ENCODE data around the genes C2CD2 and UMODL1.

DNA sequence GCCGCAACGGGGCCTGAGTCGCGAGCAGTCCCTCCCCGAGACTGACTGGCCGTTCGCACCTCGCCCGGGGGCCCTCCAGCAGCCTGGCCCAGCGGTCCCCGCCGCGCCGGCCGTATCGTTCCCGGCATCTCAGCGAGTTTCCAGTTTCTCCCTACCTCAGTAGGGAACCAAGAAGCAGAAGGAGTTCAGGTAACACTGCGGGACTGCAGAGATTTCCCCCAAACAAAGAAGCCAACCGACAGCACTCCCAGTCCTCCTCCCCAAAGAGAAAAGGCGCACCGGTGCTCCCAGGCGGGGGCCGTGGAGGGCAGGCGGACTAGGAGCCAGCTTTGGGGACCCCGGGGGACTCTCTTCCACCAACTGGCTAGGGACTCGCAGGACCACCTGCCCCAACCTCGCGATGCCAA lies 536 bp downstream of the TMPRSS2 start:
- RRBS = 2% methylated on average over 17 of the region's 29 CpGs

DNA sequence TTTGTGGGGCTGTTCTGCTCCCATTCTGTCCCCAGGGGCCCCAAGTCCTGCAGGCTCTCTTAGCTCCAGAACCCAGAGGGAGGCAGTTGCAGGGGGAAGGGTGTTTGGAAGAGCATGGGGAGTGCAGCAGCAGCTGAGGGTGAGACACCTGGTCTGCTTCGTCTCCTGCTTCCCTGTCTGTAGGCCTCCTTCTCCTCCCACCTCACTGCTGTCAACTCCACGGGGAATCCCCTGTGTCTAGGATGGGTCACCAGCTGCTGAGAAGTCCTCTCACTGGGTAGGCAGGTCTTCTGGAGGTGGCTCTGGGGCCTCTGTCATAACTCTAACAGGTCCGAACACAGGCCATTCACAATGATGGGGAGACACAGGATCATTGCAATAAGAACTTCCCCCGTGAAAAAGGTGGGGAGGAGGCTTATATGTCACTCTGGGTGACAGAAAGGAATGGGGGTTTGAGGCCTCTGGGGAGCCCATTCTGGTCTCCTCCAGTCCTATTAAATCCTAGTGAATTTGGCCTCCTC lies 13.1 kb upstream of the TMPRSS2 start:
- RRBS = no CpG with 5 or more reads among the region's 4 CpGs

DNA sequence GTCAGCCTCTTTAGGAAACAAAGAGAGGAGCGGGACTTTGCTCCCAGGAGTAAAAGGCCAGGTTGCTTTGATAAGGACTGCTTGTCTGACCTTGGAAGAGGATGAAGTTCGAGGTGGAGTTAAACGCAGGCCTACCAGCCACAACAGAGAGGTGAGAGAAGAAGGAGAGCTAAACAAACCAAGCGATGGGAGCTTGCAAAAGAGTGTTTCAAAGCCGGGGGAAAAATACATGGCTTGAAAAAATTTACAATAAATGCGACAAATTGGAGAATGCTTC lies 50.0 kb upstream of the TMPRSS2 start:
- RRBS = no CpG with 5 or more reads among the region's 6 CpGs

DNA sequence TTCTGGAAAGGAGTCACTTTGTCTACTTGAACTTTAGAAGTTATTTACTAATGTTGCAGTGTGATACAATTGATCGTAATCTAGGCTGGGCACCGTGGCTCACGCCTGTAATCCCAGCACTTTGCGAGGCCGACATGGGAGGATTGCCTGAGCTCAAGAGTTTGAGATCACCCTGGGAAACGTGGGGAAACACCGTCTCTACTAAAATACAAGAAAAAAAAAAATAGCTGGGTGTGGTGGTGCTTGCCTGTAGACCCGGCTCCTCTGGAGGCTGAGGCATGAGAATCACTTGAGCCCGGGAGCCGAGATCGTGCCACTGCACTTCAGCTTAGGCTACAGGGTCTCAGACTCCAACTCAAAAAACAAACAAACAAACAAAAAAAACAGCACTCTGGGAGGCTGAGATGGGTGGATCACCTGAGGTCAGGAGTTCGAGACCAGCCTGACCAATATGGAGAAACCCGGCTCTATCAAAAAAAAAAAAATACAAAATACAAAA lies 57.7 kb upstream of the TMPRSS2 start:
- RRBS = no CpG with 5 or more reads among the region's 13 CpGs

GRCh38 chr21:41574297-41574763 lies 66.4 kb upstream of the TMPRSS2 start:
- RRBS = no CpG with 5 or more reads among the region's 5 CpGs

GRCh38 chr21:41633983-41634938 lies 126.3 kb upstream of the TMPRSS2 start:
- RRBS = 85% methylated on average over 3 of the region's 11 CpGs

- RRBS = no CpG with 5 or more reads among the region's 11 CpGs
These were observed 127.0 kb upstream of the TMPRSS2 start for GRCh38 chr21:41634939-41635376.

DNA sequence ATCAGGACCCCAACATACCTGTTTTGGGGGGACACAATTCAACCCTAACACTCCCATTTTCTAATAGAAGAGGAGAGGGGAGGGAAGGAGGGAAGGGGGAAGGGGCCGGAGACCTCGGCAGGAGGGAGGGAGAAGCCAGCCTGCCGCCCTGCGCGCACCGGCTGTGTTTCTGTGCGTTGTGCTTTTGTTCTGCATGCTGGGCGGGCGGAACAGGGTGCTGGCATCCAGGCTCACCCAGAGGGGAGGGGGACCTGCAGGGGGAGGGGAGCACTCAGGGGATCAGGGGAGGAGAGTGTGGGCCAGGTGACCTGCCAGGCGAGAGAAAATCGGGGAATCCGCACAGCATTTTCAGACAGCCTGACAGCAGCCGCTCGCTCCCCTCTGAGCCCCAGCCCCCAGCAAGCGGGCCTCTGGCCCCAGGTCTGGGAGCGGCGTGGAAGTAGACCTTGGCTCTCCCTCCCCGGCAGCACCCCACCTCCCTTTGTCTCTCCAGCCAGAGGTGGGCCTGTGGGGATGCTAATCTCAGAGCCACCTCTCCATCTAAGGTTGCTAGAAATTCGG lies 54.6 kb downstream of the RIPK4 start:
- RRBS = 11% methylated on average over 6 of the region's 19 CpGs

- RRBS = 21% methylated on average over 12 of the region's 51 CpGs
These were observed 41.1 kb downstream of the RIPK4 start for GRCh38 chr21:41725468-41726521.

DNA sequence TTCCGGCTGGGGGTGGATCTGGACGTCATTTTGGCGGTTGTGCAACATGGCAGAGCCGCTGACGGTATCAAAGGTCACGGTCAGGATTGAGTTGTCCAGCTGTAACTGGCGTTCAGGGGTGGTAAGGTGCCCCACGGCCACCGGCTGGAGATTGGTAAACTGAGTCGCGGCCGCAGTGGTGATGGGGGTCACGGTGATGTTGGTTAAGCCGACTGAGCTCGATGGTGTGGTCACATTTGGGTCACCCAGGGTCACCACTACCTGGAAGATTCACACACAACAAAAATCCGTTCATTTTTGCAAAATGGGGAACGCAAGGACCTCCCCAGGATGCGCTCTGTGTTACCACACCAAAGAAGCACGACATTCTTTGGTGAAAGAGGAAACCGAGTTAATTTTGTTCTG lies 34.6 kb upstream of the RIPK4 start:
- RRBS = no CpG with 5 or more reads among the region's 20 CpGs

- RRBS = no CpG with 5 or more reads among the region's 29 CpGs
These were observed 6.5 kb upstream of the PRDM15 start for GRCh38 chr21:41885224-41886384.

DNA sequence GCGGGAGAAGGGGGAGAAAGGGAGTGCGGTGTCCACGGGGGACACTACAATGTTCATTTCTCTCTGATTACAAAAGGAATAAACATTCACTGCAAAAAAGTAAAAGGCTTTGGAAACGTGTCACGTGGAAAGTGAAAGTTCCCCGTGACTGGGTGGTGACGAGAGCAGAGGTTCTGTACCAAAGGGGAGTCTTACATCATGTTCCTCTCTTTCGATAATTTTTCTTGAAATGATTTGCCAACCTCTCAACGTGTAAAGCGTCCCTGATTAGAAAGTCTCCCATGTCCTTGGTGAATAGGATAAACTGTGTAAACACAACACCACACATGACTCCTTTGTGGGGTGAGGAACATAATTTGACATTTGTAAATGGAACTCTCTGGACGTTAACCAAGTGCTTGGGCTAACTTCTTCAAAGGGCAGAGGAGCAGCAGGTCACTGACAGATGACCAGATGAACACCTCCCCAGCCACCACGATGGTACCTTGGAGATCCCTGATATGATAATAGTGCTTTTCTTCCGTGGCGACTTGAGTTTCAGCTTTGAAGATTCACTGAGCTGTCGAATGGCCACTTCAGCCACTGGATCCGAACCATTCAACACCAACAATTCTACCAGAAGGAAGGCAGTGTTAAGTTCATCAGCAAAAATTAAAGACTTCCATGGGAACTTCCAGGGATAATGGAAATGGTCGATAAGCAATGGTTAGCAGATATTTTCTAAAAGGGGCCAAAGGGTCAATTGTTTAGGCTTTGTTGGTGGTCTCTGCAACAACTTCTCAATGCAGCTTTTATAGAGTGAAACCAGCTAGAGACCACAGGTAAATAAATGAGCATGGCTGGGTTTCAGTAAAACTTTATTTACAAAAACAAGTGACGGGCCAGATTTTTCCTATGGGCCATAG lies 22.2 kb upstream of the PRDM15 start:
- RRBS = no CpG with 5 or more reads among the region's 18 CpGs

GRCh38 chr21:41927749-41928325 lies 26.0 kb downstream of the C2CD2 start:
- RRBS = no CpG with 5 or more reads among the region's 13 CpGs

DNA sequence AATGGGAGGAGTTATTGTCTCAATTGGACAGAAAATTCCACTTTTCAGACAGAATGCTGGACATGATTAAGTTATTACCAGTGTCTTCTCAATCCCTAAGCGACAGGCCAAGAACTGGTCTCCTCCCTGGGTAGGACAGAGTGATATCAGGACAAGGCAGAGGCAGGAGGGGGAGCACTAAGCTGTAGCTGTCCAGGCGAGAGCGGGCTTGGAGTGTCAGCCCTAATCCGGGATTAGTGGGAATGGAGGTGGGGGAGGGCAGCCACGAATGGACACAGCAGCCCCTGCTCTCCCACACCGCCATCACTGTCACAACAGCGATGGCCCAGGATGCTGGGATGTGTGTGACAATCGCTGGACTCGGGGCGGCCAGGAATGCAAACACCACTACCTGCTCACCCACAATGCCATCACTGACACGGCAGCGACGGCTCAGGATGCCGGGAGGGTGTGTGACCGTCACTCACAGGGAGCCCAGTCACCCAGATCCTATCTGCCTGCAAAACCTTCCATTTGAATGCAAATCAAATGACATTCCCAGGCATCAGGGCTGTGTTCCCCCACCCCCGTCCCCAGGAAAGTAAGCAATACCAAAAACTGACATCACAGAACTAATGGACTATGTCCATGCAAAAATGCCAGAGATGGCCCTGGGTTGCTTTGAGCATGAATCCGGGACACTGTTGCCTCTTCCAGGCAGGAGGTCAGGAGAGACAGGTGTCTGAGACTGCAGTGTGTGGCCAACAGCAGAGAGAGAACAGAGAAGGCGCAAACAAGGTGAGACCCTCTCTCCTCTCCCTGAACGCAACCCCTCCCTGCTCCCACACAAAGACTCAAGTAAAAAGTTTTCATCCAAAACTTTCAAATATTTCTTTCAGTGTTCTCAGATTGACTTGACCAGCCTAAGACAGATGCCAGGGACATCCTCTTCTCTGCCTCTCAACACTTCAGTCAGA lies 2.7 kb downstream of the C2CD2 start:
- RRBS = no CpG with 5 or more reads among the region's 19 CpGs

DNA sequence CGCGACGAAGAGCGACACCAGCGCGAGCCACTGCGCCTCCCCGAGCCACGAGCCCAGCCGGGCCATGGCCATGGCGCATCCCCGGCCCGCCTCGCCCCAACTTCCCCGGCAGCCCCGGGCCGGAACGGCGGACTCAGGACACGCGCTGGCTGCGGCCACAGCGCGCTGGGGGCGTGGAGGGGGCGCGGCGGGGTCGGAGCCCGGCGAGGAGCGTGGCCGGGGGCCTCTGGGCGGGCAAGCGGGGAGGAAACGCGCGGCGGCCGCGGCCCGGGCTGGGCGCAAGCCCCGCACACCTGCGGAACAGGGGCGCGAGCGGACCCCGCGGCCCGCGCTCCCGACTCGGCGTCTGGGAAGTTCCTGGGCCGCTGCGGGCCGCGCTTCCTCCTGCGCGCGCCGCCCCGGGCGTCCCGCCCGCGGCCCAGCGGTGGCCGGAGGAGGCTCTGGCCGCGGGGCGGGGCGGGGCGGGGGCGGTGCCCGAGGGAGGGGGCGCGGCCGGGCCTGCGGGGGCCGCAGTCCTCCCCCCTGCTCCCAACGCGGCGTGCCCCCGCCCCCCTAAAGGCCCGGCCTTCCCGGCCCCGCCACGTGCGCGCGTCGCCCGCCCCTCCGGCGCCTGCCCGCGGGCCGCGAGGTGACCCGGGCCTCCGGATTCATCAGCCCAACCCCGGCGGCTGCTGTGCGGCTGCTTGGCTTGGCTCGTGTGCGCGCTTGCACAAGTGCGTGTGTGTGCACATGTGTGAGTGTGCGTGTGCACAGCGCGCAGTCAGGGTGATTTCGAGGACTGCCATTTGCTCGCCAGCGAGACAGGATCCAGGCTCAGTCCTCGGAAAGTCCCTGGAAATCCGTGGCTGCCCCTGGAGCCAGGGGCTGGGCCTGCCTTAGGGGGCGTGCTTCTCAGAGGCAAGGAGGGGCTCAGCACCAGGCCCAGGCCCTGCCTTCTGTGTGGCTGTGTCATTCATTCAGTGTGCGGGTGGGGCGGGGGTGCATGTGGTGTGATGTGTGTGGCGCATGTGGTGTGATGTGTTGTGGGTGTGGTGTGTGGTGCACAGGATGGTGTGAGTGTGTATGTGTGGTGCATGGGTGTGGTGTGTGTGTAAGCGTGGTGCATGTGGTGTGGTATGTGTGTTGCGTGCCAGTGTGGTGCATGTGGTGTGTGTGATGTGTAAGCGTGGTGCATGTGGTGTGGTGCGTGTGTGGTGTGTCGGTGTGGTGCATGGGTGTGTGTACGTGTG lies at the start of gene C2CD2:
TSS of gene C2CD2 (minus strand) at position 442 of the 1,229 bp plus-strand sequence.
- RRBS = 2% methylated on average over 40 of the region's 128 CpGs

- RRBS = no CpG with 5 or more reads among the region's 4 CpGs
These were observed 10.4 kb downstream of the ZBTB21 start for GRCh38 chr21:41999681-42000172.

DNA sequence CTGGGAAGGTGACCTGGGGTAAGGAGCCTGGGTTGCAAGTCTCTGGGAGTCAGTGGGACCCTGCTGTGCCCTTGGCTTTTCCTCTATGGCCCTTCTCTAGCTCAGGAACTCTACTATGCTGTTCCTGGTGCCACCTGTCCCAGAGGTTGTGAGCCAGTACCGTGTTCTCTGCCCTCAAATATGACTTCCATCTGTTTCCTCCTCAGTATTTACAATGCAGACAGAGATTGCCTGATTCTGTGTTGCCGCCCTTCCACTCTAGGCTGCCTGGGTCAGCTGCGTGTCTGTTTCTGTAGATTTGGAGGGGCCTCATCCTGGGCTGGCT lies 18.8 kb upstream of the ZBTB21 start:
- RRBS = no CpG with 5 or more reads among the region's 3 CpGs

- RRBS = no CpG with 5 or more reads among the region's 9 CpGs
These were observed at the start of gene UMODL1 for GRCh38 chr21:42071085-42071469. TSS of gene UMODL1 (plus strand) at chr21:42071317.

- RRBS = no CpG with 5 or more reads among the region's 16 CpGs
These were observed 25.4 kb downstream of the UMODL1 start for GRCh38 chr21:42096328-42097041.

DNA sequence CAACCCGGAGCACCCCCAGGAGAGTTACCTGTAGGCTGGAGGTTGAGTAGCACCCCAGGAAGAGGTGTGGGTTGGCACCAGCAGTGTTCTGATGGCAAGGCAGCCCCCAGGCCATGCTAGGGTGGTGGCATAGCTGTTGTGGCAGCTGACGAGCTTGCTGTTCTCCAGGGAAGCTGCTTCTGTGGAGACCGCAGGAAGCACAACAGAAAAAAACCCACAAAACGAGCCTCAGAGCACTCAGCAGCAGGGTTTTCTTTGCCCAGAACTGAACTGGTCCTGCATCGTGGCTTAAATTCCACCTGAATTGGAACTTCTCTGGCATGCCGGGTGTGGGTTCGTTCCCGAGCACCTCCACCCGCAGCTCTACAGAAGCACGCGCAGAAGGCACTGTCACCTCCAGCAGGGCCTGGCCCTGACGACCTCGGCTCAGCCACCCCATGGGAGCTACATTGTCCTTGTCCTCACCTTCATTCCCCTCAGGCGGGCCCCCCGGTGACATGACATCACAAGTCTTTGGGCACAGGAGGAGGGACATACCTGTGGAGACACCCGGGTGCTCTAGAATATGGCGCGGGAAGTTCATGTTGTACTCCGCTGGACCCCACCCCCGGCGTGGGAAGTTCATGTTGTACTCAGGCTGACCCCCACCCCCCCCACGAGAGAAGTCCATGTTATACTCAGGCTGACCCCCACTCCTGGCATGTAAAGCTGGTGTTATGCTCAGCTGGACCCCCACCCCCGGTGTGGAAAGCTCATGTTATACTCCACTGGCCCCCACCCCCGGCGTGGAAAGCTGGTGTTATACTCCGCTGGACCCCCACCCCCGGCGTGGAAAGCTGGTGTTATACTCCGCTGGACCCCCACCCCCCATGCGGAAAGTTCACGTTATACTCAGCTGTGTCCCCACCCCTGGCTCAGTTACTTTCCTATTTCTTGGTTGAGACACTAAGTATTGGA lies 37.4 kb downstream of the UMODL1 start:
- RRBS = 95% methylated on average over 5 of the region's 31 CpGs

Measured in brain (tissue), 1 donor.